Peripheral blood mononuclear cell (primary cell): ENCODE measurements around a stretch of chr22.

- PRO-cap, 8 experiments = no peak in any of the 8 experiments
Observed at GRCh38 chr22:41438758-41439260, 7.8 kb downstream of the TOB2 start.

DNA sequence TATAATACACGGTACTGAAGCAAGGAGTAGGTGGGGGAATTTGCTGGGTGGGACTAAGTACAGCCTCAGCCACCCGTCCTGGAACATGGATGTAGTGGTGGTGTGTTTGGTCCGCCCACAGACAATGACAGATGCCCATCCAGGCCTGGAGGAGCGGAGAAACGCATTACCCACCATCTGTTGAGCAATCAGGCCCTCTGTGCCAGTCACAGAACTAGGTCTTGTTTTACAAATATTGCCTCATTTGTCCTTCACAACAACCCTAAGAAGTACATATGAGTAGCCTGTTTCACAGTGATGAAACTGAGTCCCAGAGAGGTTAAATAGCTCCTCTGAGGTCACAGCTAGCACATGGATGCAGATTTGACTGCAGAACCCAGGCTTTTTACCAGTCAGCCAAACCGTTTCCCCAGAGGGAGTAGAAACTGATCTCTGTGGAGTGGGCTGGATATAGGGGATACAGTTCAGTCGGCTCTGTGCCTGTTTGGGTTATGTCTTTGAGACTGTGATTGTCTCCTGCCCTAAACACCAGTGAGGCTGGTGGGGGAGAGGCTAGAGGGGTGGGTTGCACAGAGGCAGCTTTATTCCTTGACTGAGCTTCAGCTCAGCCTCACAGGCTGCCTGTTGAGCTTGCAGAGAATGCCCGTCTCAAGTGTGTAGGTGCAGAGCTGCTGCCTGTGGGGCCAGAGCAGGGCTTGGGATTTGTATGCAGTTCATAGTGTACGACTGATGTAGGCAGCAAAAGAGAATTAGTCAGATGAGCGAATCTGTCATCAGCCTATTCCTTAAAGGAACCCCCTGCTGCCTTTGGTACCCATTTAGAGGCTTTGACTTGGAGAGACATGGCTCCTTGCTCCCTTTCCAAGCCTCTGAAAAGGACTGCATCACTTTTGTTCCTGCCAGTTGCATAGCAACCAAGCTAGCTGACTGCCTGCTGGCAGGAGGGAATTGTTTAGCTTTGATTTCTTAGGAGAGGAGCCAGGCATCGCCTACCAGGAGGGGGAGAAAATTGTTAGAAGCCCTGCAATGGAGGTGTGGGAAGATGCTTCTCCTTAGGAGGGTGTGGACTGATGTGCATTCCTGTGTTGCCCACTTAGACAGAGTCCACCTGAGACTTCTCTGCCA is 10.6 kb downstream of the ACO2 start:
- PRO-cap, 8 experiments = no peak in any of the 8 experiments

DNA sequence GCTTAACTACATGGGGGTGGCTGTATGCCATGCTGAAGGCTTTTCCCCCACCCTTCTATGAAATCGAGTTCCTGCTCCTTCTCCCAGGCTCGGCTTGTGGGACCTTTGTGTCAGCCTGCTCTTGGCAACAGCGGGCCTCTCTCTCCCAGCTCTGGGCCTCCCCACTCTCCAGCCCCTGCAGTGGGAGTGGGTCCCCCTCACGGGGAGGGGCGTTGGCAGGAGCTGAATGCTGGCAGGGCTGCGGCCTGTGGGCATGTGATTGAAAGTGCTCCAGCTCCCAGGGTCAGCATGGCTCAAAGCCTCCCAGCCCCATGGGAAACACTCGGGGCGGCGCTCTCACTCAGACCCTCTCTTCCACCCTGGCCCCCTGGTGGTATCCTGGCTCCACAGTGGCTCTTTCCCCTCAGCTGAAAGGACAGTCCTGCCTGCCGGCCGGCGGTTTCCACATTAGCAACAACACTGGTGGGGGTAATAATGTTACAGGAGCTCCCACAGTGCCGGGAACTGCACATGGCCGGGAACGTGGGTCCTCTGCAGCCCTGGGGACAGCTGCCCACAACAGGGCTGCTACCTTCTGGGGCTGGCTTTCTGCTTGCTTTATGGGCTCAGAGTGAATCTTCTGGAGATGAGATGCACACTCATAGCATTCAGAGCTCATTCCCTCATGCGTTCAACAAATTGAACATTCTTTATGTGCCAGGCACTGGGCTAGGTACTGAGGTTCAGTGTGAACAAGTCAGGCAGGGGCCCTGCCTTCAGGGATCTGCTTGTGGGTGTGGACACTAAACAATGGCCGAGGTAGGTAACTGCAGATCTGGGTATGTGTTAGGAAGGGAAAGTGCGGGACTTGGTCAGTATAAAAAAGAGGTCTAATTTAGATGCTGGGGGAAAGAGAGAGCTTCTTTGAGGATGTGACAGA is 35.4 kb downstream of the POLR3H start:
- PRO-cap, 8 experiments = no peak in any of the 8 experiments

DNA sequence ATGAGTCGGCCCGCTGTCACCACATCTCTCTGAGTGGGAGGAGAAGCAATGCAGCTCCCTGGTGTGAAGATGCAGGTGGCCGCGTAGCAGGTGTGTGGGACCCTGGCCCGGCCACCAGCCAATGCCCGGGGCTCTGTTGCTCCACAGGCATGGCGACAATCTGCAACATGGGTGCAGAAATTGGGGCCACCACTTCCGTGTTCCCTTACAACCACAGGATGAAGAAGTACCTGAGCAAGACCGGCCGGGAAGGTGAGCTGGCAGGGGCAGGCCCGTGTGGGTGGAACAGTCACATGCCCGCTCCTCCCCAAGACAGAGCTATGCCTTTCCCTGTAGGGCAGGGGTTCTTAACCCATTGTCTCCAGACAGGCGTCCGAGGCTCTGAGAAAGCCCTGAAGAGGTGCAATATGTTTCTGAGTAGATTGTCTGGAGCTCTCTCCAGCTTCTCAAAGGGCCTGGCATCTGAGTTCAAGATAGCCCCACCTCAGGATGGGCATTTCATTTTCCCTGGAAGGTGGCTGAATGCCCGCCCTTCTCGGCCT is 26.8 kb downstream of the POLR3H start:
- PRO-cap, 8 experiments = no peak in any of the 8 experiments

GRCh38 chr22:41518318-41518862 is 25.9 kb downstream of the POLR3H start:
- PRO-cap, 8 experiments = peak in 1 of 8 experiments; most common plus-strand start chr22:41518690 (in 1)

DNA sequence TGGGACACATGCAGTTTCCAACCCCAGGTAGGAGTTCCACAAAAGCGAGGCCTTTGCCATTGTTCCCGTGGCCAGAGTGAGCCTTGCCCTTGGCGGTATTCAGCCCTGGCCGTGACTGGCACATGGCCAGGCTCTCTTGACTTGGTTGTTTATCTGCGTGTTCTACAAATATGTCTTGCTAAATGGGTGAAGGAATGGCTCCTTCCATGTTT is 20.1 kb downstream of the POLR3H start:
- PRO-cap, 8 experiments = no peak in any of the 8 experiments

DNA sequence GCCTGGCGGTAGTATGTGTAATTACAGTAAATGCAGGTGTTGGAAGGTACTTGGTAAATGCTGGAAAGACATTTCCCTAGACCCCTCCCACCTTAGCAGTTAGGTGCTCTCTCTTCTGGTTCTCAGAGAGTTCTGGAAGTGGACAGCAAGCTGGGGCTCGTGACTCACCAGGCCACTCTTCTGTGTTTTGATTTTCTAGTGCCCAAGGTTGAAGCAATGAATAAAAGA is 27.6 kb downstream of the SNU13 start:
- PRO-cap, 8 experiments = peak in 1 of 8 experiments; most common plus-strand start position 128 of the sequence (in 1)

DNA sequence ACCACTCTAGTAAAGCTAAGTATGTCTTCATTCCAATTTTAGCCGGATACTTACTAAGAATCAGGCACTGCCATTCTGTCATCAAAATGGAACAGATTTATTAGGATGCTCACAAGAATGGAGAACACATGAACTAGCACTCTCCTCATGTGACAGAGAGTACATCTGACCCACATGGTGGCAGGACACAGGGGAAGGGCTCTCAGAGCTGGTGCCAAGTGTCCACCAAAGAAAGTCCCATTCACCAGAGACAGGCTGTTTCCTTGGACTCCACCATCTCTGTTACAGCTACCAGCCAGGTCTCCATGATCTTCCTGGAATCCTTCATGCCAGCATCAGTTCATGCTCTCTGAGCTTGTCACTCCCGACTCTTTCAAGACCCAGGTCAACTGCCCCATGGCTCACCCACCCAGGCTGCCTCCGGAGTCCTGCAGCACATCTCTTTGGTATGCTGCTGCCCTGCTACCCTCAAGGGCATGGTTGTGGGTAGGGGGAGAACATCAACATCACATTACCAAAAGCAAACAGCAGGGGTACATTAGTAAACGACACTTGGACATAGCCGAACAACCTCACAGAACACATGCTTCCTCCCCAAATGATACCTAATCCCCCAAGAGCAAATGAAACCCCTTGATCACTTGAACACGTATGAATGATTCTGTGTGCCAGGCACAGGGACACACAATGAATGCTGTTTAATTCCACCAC is 14.7 kb downstream of the SNU13 start:
- PRO-cap, 8 experiments = peak in 6 of 8 experiments; most common minus-strand start position 415 of the sequence (in 5)

- PRO-cap, 8 experiments = peak in 7 of 8 experiments; most common plus-strand start chr22:41834144 (in 4); most common minus-strand start chr22:41833932 (in 3)
Observed at GRCh38 chr22:41833394-41834232, 708 bp downstream of the SREBF2 start.

DNA sequence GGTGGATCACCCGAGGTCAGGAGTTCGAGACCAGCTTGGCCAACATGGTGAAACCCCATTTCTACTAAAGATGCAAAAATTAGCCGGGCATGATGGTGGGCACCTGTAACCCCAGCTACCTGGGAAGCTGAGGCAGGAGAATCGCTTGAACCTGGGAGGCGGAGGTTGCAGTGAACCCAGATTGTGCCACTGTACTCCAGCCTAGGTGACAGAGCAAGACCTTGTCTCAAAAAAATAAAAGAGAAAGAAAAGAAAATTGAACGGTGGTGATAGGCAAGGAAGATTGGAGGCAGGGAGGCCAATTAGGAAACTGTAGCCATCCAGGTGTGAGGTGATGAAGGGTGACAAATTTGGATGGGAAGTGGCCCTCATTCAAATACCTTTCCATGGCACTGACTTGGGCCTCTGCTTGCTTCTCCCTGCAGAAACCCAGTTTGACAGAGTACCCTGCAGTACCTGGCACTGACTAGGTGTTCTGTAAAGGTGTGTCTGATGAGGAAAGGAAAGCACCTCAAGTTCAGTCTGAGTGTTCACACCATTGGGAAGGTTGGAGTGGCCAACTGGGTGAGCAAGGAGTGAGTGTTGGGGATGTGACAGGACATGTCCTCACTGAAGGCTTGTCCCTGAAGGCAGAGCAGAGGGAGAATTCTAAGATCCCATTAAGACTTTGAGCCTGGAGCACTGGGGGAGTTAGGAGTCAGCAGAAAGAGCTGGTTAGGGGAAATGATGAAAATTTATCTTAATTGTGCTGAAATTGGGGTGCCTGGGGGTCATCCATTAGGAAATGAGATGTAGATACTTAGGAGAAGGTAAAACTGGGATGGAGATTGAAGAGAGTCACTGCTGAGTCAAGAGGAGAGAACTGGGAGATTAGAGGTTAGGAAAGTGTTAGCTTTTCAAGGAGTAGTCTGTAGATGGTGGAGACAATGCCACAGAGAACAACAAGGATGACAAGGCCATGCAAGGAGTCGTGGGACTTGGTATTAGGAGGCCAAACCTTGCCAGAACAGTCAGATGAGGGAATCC is 5.9 kb downstream of the SREBF2 start:
- PRO-cap, 8 experiments = peak in 2 of 8 experiments; most common plus-strand start position 909 of the sequence (in 2)

DNA sequence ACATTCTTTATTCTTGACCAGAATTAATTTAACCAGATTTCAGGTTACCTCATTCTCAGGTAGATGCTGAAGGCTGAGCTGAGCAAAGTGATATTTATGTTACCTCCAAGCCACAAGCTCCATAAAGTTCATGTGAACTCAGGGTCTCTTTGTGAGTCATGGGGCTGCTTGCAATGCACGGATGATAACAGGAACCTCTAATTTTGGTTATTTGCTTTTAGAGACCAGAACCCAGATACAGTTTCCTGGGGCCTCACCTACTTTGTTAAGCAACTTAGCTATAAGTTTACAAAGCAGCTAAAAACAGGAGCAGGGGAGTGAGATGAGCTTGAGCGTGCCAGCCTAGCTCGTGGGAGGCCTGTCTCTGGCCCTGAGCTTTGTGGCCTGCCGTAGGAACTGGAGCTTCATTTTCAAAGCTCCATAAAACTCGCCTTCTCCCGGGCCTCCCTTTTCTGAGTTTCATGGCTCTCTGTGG is 29.2 kb downstream of the SREBF2 start:
- PRO-cap, 8 experiments = peak in 5 of 8 experiments; most common plus-strand start position 309 of the sequence (in 3)

GRCh38 chr22:41864733-41865809 is 32.2 kb downstream of the SREBF2 start:
- PRO-cap, 8 experiments = no peak in any of the 8 experiments

DNA sequence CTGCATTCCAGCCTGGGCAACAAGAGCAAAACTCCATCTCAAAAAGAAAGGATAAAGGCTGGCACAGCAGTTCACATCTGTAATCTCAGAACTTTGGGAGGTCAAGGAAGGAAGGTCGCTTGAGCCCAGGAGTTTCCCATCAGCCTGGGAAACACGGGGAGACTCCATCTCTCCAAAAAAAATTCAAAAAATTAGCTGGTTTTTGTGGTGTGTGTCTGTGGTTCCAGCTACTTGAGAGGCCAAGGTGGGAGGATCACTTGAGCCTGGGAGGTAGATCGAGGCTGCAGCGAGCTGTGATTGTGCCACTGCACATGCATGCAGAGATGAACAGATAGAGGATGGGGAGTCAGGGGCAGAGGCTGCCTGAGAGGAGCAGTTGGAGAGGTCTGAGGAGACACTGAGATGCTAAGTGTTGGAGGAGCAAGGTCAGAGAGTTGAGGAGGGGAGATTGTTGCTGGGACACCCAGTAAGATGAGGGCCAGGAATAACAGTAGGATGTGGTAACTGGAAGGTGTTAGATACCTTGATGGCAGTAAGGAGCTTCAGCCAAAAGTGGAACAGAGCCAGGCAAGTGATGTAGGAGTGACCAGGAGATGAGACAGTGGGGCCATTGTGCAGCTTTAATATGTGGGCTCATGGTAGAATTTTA is 32.0 kb downstream of the SHISA8 start:
- PRO-cap, 8 experiments = no peak in any of the 8 experiments

- PRO-cap, 8 experiments = no peak in any of the 8 experiments
Observed at GRCh38 chr22:41920221-41921100, 5.6 kb upstream of the SHISA8 start.

DNA sequence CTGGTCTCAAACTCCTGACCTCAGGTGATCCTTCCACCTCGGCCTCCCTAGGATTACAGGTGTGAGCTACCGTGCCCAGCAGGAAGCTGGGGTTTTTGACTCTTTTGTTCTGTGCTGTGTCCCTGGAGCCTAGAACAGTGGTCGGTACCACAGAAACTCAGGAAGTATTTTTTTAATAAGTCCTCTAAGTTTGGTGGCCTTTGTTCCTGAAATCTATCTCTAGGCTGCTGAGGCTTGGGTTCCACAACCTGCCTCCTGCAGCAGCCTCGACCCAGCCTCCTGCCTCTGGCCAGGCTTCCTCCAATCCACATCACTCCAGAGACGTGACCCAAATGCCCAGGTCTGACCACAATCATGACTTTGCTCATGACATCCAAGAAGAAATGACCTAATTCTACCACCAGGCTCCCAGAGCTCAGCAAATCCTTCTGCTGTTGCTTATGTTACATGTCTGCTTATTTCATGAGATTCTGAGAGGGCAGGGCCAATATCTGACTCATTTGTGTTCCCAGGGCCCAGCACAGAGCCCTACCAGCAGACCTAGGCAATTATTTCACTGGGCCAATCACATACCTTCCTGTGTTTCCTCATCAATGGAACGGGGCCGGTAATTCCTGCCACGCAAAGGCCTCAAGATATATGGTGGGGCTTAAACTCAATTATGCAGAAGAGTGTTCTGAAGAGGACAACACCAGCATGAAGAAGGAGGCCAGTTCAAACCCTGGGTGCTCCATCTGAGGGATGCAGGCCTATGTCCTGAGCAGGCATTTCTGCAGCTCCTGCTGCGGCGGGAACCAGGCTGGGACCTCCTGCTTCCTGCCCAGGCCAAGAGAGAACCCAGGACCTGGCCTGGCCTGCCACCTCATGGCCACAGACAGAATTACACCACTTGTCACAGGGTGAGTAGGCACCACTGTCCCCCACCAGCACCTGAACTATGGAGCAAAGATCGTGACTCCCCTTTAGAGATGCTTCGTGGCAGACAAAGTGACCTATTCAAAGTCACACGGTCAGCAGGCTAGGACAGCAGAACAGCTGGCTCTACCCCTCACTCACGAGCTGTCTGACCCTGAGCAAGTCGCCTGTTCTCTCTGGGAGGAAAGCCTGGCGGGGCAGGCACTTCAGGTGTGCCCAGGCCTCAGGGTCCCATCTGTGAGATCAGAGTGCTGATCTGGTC is 6.0 kb downstream of the CENPM start:
- PRO-cap, 8 experiments = peak in 8 of 8 experiments; most common plus-strand start position 666 of the sequence (in 5); most common minus-strand start position 430 of the sequence (in 5)

- PRO-cap, 8 experiments = no peak in any of the 8 experiments
Observed at GRCh38 chr22:41943607-41944158, 3.3 kb downstream of the CENPM start.

- PRO-cap, 8 experiments = no peak in any of the 8 experiments
Observed at GRCh38 chr22:42130274-42130592, 377 bp downstream of the CYP2D6 start.

GRCh38 chr22:42293342-42293582 is 22.8 kb upstream of the TCF20 start:
- PRO-cap, 8 experiments = no peak in any of the 8 experiments

GRCh38 chr22:42298748-42299146 is 28.3 kb upstream of the TCF20 start:
- PRO-cap, 8 experiments = no peak in any of the 8 experiments

- PRO-cap, 8 experiments = no peak in any of the 8 experiments
Observed at GRCh38 chr22:42344456-42345311, 74.2 kb upstream of the TCF20 start.